Pulmonary lymph node (tissue), 1 donor: ENCODE measurements around the genes LCA5L and DSCAM.

GRCh38 chr21:39348096-39348494 lies 793 bp downstream of the HMGN1 start:
- PRO-cap: no peak

- PRO-cap: bidirectional peak, plus-strand start at chr21:39445856, minus-strand start at chr21:39445753; bidirectional peak, plus-strand start at chr21:39446089, minus-strand start at chr21:39446054
Observed at GRCh38 chr21:39445163-39446447, at the start of gene LCA5L. Gene LCA5L (minus strand): TSS chr21:39445778.

DNA sequence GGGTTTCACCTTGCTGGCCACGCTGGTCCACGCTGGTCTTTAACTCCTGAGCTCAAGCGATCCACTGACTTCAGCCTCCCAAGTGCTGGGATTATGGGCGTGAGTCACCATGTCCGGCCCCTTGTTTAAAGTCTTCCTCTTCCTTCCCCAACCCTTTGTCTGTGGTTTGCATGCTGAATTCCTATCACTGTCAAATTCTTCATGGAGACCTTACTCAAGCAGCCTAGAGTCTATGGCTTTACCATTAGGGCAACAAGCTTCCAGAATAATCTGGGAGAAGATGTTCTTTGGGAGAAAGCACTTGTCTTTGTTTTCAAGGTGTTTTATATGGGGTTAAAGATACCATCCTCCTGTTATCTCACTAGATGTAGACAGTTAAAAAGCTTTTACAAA lies 34.8 kb downstream of the B3GALT5 start:
- PRO-cap: no peak

- PRO-cap: no peak
Observed at GRCh38 chr21:39667240-39667813, 54.6 kb downstream of the B3GALT5 start.

DNA sequence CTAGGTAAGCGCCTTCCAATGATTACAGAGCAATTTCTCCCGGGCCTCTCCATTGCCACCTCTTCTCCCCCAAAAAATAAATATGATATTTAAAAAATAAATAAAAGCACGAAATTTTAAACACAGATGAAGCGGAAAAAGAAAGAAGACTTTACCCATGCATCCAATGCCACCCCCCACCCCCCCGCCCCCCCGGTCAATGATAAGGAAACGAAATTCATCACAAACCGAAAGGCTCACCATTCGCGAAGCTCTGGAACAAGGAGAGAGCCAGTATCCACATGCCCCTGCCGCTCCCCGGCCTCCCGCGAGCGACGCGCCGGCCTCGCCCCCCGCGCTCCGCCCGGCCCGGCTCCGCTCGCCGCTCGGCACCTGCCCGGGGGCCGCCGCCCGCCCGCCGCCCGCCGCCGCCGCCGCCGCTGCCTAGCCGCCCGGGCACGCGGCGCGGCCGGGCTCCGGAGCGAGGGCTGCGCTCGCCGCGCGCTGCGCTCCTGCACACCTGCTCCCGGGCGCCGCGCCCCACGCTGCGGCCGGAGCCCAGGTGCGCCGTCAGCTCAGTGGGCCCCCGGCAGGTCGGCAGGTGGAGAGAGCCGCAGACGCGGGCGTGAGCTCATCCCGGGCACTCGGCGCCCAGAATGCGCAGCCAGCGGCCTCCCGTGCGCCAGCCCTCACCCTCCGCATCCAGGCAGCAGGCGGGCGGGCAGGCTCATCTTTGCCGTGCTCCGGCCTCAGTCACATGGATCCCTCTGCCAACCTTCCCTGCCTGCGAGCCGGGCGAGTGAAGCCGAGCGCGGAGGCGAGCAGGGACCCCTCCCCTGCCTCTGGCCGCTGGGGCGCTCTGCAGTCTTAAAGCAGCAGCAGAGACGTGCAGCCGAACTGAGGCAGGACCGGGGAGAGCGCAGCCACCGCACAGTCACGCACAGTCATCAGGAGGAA lies at the start of gene DSCAM:
Gene DSCAM (minus strand): TSS at position 780 of the 936 bp plus-strand sequence.
- PRO-cap: no peak

DNA sequence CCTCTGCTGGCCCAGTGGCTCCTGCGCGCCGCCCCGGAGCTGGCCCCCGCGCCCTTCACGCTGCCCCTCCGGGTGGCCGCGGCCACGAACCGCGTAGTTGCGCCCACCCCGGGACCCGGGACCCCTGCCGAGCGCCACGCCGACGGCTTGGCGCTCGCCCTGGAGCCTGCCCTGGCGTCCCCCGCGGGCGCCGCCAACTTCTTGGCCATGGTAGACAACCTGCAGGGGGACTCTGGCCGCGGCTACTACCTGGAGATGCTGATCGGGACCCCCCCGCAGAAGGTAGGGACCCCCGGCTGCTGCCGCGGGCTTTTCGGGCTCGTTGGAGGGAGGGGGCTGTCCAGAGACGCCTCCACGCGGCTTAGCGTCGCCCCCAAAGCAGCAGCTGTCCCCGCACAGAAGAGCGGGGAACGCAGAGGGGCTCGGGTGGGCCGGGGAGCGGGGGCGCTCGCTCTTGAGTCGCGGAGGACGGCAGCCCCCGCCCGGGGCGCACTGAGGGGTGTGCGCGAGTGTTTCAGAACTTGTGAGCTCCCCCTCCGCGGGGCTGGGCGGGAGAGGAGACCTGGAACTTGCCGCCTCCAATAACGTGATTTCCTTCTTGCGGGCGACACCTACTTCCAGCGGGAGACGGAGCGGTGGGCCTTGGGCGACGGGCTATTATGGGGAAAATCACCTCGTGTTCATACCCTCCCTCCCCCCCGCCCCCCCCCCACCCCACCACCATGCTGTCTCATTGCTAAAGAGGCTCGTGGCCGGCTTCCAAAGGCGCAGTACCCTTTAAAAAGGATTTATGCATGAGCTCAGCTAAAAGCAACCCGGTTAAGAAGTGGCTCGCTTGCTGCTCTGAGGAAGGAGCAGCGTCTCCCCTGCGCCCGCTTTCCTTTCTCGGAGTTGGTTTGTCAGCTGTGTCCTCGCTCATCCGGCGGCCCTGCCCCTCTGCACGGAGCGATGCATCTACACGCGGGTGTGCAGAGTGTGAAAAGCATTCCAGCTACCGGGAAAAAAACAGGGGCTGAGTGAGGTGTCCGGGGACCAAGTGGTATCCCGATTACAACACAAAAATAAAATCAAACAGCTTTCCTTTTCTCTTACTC lies 681 bp downstream of the BACE2 start:
- PRO-cap: bidirectional peak, plus-strand start at position 589 of the sequence, minus-strand start at position 494 of the sequence; bidirectional peak, plus-strand start at position 645 of the sequence, minus-strand start at position 659 of the sequence; unidirectional peak, minus-strand start at position 887 of the sequence

GRCh38 chr21:41171734-41172292 lies 3.9 kb downstream of the BACE2 start:
- PRO-cap: no peak

GRCh38 chr21:41229841-41230246 lies 61.9 kb downstream of the BACE2 start:
- PRO-cap: bidirectional peak, plus-strand start at chr21:41230065, minus-strand start at chr21:41230085

- PRO-cap: bidirectional peak, plus-strand start at chr21:41232264, minus-strand start at chr21:41232256
Observed at GRCh38 chr21:41232152-41232476, 64.2 kb downstream of the BACE2 start.

- PRO-cap: no peak
Observed at GRCh38 chr21:41251019-41251244, 65.7 kb upstream of the FAM3B start.

DNA sequence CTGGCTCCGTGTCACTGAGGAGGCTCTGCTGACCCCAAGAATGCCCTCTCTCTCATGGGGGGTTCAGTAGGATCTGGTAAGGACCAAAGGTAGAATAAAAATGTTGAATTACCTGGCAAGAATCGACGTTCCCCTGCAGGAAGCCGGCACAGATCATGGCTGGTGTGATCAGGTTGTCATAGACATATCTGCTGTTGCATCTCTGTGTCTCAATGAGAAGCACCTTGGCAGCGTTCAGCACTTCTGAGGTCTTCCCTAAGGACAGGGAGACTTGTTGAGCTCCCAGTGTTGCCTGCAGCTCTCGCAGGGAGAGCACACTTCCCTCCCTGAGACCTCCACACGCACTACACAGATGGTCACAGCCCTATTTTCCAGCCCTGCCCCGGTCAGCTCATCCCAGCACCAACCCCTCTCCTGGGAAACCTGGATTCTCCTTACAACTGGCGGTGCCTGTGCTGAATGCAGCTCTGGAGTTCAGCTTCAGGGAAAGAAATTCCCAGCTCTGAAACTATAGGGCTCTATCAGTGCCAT lies 39.6 kb downstream of the TMPRSS2 start:
- PRO-cap: no peak

DNA sequence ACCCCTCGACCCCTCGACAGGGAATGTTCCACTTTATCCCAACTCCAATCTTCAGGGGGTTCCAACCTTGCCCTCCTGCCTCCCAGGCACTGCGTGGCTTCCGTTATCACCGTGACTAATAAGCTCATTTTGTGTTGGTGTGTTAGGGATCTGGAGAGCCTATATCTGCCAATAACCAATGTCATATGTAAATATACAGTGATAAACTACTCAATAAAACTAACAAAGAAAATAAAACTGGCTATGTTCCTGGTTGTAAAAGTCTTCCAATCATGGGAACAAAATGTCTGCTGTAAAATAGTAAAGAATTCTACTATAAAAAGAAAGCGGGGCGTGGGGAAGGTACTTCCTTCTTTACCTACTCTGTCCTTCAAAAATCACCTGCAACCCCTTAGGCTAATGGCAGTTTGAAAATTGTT lies 18.3 kb upstream of the TMPRSS2 start:
- PRO-cap: no peak

- PRO-cap: bidirectional peak, plus-strand start at chr21:41642100, minus-strand start at chr21:41641829
Observed at GRCh38 chr21:41641647-41642403, 125.0 kb downstream of the RIPK4 start.

- PRO-cap: unidirectional peak, minus-strand start at chr21:41648884
Observed at GRCh38 chr21:41648104-41649150, 118.4 kb downstream of the RIPK4 start.

DNA sequence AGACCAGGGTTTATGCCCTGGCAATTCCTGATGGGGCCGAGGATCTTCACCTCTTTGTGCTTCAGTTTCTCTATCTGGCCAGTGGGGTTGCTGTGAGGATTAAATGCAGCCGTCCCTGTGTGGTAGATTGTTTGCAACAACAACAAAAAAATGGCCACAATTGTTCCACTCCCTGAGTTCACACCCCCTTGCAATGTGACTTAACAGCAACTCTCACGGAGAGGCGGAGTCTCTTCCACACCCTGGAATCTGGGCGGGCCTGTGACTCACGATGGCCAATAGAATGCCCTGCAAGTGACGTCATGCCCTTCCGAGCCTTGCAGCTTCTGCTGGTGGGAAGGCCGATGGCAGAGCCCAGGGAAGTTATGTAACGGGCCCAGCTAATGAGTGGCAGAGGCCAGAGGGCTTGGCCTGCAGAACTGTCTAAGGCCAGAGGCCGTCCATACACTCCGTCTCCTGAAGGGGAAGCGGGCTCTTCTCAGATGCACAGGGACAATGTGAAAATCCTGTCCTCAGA lies 87.9 kb downstream of the RIPK4 start:
- PRO-cap: bidirectional peak, plus-strand start at position 416 of the sequence, minus-strand start at position 184 of the sequence

- PRO-cap: no peak
Observed at GRCh38 chr21:41768445-41769621, 2.0 kb upstream of the RIPK4 start.

GRCh38 chr21:41905512-41905896 lies 26.4 kb upstream of the PRDM15 start:
- PRO-cap: no peak

DNA sequence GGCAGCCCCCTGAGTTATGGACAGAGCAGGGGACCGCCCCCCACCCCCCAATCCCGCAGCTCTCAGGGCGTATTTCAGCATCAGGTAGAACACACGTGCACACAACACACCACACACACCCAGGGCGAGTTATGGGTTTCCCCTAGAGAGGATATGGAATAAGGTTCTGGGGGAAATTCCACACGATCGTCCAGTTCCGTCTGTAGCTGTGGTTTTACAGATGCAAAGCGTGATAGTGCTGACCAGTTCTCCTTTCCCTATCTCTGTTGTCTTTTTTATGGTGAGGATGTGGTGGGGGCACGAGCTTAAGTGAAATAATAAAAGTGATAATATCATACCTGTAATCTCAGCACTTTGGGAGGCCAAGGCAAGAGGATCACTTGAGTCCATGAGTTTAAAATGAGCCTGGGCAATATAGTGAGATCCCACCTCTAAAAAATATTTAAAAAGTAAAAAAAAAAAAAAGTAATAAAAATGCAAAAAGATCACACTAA lies 25.1 kb downstream of the C2CD2 start:
- PRO-cap: no peak

GRCh38 chr21:41973978-41974909 lies 20.4 kb upstream of the C2CD2 start:
- PRO-cap: no peak

DNA sequence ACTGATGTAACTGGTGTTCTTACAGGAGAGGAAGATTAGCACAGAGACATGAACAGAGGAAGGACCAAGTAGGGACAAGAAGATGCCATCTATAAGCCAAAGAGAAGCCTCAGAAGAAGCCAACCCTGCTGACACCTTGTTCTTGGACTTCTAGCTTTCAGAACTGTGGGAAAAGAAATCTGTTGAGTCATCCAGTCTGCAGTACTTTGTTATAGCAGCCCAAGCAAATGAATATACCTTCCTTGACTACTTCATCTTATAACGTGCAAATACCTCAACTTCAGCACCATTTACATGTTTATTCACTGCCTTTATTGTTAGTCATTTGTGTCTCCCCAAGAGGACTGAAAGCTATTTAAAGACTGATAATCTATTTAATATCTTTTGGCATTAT lies 3.4 kb downstream of the ZBTB21 start:
- PRO-cap: no peak